Measurements from ENCODE around the genes CALHM5, RFX6 and DCBLD1.

DNA sequence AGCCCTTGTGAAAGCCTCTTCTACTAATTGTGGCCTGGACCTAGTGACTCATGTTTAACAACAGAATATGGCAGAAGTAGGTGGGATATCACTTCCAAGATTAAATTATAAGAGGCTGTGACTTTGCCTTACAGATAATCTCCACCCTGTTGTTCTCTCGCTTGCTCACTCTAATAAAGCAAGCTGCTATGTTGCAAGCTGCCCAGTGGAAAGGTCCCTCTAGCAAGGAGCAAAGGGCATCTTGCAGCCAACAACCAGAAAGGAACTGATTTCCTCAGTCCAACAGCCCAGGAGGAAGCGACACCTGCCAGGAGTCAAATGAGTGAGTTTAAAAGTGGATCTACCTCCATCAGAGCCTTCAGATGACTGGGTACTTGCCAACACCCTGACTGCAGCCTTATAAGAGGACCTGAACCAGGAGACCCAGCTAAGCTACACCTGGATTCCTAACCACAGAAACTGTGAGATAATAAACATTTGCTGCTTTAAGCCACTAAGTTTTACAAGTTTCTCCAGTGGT, 112.7 kb downstream of the FRK start:
- PRO-cap = no peak

- PRO-cap = unidirectional peak, plus-strand start at chr6:116405278; bidirectional peak, plus-strand start at chr6:116405426, minus-strand start at chr6:116405341
Observed at GRCh38 chr6:116404954-116405716, 34.4 kb downstream of the DSE start.

GRCh38 chr6:116511245-116512616, at the start of gene CALHM5:
TSS of gene CALHM5 (plus strand) at chr6:116511639.
- PRO-cap = no peak

DNA sequence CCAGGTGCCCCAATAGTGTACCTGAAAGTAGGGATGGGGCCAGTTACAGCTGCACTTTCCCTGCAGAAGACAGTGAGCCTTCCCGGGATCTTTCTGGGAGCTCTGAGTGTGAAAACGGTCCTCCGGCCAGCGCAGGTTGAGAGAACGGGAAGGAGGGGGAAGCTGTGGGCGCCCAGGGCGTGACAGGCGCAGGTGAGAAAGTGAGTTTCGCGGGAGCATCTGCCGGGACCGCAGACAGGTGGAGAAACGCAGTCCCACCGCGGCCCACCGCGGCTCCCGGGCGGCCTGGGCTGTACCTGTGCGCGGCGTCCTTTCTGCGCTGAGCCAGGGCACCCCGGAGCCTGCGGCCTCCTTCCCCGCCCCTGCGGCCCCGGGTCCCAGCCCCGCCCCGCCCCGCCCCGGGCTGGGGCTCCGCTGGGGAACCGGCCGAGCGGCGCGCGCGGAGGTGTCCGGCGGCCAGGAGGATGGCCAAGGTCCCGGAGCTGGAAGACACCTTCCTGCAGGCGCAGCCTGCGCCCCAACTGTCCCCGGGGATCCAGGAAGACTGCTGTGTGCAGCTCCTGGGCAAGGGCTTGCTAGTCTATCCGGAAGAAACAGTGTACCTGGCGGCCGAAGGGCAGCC, at the start of gene RFX6:
RFX6 (plus strand) TSS at position 431 of the 622 bp plus-strand sequence.
- PRO-cap = no peak

GRCh38 chr6:117290391-117290879, 25.1 kb downstream of the VGLL2 start:
- PRO-cap = no peak

DNA sequence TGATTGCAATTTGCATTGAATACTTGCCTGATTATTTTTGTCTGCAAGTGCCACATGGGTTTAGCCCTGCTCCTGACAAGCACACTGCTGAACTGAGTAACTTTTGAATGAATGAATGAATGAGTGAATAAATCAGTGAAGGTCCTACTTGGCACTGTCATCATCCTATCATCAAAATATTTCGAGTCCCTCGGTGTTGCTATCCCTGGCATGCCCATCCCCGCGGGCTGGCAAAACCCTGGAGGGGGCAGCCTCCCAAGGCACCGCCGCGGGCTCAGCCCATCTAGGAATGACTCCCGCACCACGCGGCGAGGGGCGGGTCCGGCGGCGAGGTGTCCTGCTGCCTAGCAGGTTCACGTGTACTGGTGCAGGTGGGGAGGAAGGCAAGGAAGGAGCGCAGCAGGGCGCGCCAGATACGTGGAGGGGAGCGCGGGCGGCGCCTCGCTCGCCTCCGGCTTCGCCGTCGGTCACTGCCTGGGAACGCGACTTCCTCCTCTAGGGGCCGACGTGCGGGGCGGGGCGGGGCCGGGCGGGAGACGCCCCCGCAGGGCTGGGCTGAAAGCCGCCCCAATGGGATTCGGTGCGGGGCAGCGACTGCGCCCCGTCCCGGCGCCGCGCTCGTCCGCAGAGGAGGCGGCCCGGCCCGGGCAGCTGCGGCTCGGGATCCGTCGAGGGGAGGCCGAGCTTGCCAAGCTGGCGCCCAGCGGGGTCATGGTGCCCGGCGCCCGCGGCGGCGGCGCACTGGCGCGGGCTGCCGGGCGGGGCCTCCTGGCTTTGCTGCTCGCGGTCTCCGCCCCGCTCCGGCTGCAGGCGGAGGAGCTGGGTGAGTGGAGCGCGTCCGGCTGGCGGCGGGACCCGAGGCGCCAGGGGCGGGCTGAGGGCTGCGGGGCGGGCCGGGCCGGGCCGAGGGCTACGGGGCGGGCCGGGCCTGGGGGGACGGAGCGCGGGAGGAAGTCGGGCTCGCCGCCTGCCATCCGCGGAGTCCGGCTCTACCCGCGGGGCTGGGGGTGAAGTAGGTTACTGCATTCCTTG, at the start of gene DCBLD1:
DCBLD1 (plus strand) TSS at position 604 of the 1,032 bp plus-strand sequence.
- PRO-cap = no peak

GRCh38 chr6:117483678-117484108, 1.2 kb downstream of the DCBLD1 start:
- PRO-cap = no peak

DNA sequence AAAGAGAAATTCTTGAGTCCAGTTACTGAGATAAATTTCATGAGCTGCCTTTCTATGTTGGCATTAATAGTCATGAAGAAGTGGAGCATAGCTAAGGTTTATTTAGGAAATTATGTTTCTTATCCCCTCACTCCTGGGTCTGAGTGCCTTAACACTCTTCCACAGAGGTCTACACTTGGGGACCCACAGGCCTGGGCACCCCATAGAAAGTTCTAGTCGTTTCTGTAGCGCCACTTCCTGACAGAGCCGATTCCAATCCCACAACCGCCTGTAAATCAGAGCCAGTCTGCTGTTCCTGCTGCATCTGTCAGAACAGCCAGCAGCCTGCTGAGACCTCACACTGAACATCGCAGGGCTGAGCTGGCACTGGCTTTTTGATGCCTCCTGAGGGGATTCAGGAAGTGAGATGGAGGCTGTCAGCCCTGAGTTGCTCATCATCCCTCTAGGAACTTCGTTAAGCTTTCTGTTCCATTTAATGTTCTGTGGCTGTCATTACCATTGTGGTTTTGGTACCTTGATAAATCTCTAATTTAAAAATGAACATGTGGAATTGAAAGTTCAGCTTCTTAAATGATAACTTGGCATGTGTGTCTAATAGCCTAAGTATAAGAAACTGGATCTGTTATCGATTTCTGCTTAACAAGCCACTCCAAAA, 48.9 kb downstream of the DCBLD1 start:
- PRO-cap = no peak

- PRO-cap = no peak
Observed at GRCh38 chr6:117547463-117548699, 54.4 kb downstream of the GOPC start.

DNA sequence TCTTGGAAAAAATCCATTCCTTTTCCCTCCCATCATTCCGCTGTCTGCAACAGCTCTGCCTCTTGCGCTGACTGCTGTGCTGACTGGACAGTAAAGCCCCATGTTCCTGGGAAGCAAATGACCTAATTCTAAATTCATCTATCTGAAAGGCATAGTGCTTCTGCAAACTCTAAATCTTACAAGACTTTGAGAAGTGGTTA, 255.5 kb upstream of the PLN start:
- PRO-cap = no peak

DNA sequence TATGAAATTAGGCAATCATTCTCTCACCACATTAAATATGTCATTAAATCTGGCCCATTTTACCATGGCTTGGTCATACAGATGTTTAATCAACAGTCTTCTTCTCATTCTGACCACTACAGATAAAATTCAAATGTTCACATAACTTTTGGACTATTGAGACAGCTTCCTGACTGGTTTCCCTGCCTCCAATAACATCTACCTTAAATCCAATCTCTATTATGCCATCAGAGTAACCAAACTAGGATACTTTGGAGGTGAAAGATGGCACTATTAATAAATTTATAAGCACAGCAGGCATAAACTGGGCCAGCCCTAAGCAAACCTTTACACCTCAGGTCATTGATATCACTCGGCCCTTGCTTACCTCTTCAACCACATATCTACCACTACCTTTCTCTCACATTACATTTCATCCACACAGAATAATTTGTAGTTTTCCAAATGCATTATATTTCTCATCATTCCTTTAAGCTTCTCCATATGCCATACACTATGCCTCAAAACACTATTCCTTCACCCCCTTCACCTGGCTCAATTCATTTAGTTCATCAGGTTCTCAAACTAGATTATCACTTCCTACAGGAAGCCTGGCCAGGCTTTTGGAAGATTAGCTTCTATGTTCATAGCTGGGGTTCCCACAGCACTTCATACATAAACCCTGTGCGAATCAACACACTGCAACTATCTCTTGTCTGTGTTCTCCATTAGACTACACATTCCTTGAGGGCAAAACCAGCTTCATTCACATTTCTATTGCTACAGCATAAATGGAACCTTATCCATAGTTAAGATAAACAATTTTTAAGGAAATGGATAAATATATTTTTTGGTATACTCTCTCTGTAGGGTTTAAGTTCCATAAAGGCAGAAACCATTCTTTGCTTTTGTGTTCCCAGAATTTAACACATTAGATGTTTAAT, 40.6 kb upstream of the PLN start:
- PRO-cap = no peak

- PRO-cap = no peak
Observed at GRCh38 chr6:118551503-118552292, 3.6 kb downstream of the PLN start.

DNA sequence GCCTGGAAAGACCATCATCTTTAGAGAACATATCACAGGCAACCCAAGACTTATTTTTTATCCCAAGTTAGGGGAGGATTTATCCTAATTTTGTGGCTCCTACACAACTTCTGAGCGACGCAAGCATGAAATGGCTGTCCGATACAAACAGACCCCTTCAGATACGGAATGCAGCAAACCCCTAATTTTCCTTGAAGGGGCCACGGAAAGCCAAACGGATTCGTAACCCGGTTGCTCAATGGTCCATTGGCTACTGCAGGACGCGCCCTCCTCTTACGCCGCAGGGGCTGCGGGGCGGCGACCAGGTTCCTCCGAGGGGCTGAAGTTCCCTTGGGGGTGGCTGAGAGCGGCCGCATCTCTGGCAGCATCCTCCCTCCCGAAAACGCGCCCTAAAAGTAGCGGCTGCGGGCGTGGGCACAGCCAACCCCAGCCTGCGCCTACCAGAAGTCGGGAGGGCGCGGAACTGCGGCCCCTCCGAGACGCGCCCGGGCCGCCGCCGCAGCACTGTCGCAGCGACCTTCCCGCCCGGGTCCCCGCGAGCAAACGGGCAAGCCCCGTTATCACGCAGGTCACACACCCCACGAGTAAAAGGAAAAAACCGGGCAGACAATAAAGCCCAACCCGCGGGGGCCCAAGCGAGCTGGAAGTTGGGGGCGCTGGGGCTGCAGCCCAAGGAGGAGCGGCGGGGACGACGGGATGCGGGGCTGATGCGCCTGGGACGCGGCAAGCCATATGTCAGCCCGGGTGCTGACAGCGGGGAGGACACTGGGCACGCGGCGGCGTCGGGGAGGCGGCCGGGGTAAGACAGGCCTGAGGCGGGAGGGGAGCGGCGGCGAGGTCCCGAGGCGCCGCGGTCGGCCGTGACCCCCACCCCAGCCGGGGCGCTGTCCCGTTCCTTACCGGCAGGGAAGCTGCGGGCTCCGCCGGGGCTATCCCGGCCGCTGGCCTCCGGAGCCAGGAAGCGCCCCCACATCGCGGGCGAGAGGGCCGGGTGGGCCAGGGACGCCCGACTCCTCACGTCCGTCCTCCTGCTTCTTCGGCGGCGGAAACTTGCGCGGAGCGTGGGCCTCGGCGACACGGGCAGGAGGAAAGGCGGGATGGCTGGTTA, 740 bp downstream of the CEP85L start:
- PRO-cap = unidirectional peak, plus-strand start at position 802 of the sequence

GRCh38 chr6:119297760-119297959, 51.9 kb downstream of the MAN1A1 start:
- PRO-cap = no peak

DNA sequence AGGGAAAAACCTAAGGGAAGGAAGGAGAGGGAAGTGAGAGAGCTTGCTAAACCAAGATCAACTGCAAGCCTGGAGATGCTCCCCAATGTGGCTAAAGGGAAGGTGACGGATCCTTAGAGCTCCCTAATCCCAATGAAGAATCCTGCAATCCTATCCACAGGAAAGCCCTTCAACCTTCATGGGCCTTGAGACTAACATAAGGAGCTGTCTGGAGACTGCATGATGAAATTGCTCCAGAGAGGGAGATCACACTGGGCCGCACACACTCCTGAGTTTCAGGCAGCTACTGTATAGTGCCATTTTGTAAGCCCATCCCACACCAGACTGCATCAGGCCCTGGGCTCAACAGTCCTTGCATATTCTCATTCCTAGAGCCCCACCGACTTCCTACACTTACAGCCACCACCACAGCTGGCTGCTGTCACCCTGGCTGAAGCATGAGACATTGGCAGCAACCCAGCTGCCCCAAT, 877.2 kb upstream of the MAN1A1 start:
- PRO-cap = no peak

GRCh38 chr6:121439470-121439903, 4.0 kb downstream of the GJA1 start:
- PRO-cap = no peak

- PRO-cap = no peak
Observed at GRCh38 chr6:121520278-121521342, 85.2 kb downstream of the GJA1 start.

- PRO-cap = no peak
Observed at GRCh38 chr6:121780095-121780774, 344.8 kb downstream of the GJA1 start.

- PRO-cap = no peak
Observed at GRCh38 chr6:122147192-122147747, 252.2 kb upstream of the HSF2 start.

DNA sequence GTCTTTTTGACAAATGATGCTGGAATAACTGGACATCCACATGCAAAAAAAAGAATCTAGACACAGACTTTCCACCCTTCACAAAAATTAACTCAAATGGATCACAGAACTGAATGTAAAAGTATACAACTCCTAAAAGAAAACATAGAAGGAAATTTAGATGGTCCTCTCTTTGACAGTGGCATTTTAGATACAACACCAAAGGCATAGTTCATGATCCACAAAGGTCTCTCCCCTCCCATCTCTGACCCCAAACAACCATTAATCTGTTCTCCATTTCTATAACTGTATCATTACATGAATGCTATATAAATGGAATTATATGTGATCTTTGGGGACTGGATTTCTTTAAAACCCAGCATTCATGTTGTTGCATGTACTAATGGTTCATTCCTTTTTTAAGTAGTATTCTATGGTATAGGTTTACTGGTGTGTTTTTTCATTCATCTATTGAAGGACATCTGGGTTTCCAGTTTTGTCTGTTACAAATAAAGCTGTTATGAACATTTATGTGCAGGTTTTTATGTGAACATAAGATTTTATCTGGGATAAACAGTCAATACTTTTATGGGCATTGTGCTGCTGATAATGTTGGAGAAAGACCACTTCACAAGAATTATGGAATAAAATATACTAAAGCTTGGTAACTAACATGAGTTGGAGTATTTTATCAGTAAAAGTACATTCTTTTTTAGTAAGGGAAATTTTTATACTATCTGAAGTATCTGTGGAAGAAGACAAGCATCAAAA, 29.1 kb downstream of the SERINC1 start:
- PRO-cap = no peak